Frontal cortex (tissue), 2 donors: ENCODE results near the genes ENSG00000230707, SPANXA1 and AFF2.

- RAMPAGE, long total RNA: no peak
These were observed 1.9 kb downstream of the GPR101 start for GRCh38 chrX:137031919-137032190.

DNA sequence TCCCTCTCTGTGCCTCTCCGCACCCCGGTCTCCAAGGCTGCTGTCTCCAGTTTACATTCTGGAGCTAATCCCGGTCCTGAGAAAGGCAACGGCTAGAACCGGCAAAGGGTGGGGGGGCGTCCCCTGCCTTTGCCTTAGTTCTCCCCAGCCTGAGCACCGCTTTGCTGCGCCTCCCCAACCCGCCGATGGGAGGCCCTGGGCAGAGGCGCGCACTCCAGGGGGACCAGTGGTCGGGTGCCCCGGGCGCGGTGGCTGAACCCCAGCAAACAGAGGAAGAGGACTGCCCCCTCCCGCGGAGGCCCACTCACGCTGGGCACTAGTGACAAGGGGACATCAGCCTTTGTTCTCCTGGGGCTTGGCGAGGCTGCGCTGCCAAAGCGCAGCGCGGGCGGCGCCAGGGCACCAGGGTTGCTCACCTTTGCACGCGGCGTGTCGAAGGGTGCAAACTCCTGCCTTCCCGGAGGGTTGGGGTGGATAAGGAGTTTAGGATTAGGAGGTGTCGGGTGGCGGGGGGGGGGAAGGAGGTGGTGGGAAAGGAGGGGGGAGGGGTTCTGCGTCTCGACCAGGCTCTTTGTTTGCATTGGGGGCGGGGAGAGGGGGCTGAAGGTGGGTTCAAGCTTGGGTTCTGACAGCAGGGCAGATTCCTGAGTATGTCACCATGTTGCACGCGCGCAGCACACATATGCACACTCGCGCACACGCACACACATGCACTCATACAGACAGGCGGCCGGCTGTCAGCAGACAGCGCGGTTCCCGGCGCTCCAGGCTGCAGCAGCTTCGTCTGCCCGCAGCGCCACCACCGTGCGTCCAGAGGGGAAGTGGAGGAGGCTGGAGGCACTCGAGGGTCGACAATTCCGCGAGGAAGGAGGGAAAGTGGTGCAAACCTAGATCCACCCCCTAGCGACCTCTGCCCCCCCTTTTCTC, 327.3 kb upstream of the F9 start:
- RAMPAGE, long total RNA: no peak

DNA sequence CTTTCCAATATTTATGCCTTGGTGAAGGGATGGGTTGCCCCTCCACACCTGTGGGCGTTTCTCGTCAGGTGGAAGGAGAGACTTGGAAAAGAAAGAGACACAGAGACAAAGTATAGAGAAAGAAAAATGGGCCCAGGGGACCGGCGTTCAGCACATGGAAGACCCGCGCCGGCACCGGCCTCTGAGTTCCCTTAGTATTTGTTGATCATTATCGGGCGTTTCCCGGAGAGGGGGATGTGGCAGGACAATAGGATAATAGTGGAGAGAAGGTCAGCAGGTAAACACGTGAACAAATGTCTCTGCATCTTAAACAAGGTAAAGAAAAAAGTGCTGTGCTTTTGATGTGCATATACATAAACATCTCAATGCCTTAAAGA, 188.7 kb upstream of the F9 start:
- RAMPAGE, long total RNA: no peak

- RAMPAGE, long total RNA: no peak
These were observed 68.7 kb downstream of the MCF2 start for GRCh38 chrX:139639202-139639731.

DNA sequence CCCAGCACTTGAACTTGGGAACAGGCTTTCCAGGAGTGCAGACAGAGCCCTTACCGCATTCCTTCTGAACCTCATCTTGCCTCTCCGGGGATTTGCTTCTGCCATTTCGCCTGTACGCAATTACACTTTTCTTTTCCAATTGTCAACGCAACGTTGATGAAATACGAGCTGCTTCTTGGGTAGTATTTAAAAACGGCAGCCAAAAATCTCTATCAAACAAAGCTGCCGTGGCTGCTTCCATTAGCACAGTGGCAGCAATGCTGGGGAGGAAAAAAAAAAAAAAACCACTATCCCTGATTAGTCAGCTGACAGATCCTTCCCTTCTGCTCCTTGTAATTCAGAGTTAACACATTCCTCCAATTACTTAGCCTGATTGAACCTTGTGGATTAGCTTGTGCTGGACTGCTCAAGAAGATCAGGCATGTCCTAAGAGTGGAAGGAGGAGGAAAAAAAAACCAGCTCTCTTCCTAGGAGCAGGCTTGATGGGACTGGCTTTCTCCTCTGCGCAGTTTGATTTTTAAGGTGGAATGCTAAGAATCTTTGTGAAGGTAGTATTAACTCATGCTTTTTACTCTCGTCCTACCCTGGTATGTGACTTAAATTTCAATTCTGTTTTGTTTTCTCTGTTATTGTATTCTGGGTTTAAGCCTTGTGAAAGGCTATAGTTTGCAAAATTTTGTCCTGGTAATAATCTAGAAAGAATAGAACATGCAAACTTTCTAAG, 65.4 kb downstream of the MCF2 start:
- RAMPAGE, long total RNA: no peak

DNA sequence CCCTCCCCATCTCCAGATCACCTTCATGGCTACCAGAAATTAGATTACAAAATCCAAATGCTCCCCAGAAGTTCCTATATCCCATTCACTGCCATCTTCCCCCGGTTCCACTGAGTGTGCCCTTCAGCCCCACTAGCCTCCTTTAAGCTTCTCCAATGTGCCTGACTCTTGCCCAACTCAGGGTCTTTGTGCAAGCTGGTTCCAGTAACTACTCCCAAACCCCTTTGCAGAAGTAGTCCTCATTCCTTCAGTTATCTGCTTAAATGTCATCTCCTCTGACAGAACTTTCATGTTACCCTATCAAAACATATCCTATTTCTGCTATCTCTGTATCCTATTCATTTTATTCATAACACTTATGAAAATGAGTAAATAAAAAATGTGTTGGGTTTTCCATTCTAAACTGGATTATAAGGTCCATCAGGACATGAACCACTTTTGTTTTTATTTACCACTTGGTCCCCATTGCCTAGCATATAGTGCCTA, 24.8 kb downstream of the ATP11C start:
- RAMPAGE, long total RNA: no peak

GRCh38 chrX:139931875-139932932, 649 bp downstream of the ATP11C start:
- RAMPAGE, long total RNA: no peak

GRCh38 chrX:140090977-140092174, at the start of gene ENSG00000230707:
Gene ENSG00000230707, plus strand, starts transcription at chrX:140091678.
- RAMPAGE, long total RNA: no peak

DNA sequence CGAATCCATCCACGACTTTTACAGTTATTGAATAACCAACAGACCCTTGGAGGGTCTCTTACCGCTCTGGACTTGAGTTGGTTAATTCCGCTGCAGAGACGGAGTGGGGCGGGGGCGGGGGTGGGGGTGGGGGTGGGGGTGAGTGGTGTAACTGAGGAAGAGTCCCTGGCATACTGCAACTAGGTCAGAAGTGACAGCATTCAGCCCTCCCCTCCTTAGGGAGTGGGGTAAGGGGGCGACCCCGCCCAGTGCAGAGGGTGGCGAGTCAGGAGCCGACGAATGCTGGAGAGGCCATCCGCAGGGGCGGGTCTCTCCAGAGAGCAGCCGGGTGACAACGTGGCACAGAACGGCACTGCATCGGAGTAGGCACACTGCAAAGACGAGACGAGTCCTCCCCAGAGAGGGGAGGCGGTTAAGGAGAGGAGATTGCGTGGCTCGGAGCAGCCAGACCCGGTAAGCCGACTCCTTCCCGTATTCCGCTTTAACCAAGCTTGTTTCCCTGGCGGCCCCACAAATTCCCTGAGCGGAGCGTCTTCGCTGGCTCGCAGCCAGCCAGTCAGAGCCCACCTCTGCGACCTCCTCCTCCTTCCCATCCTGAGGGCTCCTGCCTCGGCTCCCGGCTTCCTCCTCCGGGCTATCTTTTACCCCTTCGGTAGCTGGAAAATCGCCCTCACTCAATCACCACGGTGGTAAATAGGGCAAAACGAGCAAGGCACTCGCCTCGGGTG, 238.0 kb upstream of the SPANXB1 start:
- RAMPAGE, long total RNA: no peak

- RAMPAGE, long total RNA: no peak
These were observed 181.2 kb upstream of the SPANXB1 start for GRCh38 chrX:140821134-140821631.

- RAMPAGE, long total RNA: no peak
These were observed at the start of gene SPANXA1 for GRCh38 chrX:141584612-141584912. Gene SPANXA1, minus strand, starts transcription at chrX:141584738.

DNA sequence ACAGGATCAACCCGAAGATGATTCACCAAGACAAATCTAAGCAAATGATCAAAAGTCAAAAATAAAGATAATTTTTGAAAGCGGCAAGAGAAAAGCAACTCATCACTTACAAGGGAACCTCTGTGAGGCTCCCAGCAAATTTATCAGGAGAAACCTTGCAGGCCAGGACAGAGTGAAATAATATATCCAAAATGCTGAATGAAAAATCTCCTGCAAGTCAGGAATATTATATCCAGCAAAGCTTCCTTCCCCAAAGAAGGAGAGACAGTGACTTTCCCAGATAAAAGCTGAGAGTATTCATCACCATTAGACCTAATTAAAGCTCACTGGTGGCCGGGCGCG, 35.2 kb upstream of the SLITRK2 start:
- RAMPAGE, long total RNA: no peak

DNA sequence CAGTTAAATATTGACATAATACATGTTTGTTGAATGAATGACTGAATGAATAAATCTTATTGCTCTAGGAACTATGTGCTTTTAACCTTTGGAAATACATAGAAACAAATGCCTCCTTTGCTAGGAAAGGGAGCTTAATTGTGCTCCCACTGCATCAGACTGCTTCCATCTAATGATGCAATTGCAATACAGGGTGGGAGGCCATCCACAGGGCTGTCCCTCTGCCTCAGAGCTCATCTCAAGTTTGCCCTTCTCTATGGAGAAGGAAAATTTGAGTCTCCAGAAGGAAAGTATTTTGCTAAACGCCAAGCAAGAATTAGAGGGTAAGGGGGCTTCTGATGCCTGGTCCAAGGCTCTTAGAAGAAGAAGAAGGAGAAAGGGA, 1.9 kb downstream of the SLITRK2 start:
- RAMPAGE, long total RNA: no peak

- RAMPAGE, long total RNA: no peak
These were observed 36.0 kb upstream of the FMR1 start for GRCh38 chrX:147875815-147876108.

DNA sequence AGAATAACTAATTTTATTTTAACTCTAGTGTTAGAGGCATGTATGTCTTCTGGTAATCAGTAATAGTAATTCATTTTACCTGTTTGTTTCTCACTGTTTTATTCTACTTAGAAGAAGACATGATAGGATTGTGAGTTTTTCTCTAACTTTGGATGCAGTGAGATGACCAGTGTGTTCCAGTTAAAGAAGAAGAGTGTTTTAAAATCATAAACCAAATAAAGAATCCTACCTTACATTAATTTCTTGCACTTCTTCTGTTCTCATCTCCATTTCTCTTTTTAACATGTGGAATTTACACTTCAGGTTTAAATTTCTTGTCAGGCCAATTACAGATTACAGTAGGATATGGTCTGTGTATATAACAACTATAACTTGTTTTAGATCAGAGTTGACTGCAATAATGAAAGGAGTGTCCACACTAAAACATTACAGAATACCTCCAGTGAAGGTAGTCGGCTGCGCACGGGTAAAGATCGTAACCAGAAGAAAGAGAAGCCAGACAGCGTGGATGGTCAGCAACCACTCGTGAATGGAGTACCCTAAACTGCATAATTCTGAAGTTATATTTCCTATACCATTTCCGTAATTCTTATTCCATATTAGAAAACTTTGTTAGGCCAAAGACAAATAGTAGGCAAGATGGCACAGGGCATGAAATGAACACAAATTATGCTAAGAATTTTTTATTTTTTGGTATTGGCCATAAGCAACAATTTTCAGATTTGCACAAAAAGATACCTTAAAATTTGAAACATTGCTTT, 32.7 kb upstream of the FMR1NB start:
- RAMPAGE, long total RNA: no peak

- RAMPAGE, long total RNA: no peak
These were observed 27.9 kb upstream of the FMR1NB start for GRCh38 chrX:147953094-147953735.

- RAMPAGE, long total RNA: no peak
These were observed 2.2 kb upstream of the AFF2 start for GRCh38 chrX:148498272-148498609.

DNA sequence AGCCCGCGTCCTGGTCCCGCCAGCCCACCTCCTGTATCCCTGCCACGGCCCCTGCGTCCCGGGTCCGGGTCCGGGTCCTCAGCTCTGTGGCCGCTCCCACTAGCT, 220 bp upstream of the AFF2 start:
- RAMPAGE, long total RNA: no peak

DNA sequence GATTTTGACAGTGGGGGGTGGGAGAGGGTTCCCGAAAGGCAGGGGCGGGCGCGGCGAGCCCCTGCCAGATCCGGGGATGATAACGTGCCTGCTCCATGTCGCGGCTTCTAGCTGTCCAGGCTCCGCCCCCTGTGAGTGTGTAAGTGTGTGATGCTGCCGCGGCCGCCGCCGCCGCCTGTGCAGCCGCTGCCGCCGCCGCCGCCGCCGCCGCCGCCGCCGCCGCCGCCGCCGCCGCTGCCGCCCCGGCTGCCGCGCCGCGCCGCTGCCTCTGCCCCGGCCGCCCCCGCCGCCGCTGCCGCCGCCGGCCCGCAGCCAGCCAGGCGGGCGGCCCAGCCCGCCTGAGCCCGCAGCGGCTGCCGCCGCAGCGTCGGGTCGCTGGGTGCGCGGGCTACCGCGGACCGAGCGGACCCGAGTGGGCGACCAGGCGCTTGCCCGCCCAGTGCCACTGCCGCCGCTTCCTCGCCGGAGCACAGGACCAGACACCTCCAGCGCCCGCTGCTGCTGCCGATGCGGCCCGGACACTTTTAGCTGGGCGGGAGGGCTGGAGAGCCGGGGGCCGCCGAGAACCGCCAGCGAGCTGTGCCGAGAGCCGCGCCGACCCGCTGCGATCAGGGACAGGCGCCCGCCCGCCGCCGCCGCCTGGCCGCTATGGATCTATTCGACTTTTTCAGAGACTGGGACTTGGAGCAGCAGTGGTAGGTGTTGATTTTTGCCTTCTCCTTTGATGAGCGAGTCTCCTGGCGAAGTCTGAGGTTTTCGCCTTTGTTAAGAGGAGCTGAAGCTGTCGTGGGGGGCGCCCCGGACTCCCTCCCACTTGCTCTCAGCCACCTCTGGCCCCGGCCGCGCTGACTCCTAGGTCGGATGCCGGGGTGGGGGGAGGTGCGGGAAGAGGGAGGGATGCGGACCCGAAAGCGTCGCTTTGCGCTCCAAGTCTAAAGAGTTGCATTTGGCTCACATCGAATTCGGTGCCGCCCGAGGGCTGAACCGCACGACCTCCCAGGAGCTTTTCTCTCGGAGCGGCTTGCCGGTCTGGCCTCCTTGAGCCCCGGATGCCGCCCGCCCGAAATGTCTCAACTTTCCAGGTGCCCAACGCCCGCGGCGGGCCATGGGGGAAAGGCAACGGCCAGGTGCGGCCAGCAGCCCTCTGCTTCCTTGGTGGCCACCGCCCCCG, at the start of gene AFF2:
Gene AFF2, plus strand, starts transcription at position 168 of the 1,171 bp plus-strand sequence.
- RAMPAGE, long total RNA: no peak

GRCh38 chrX:149483536-149484321, 21.4 kb downstream of the IDS start:
- RAMPAGE, long total RNA: no peak